Hair follicular keratinocyte (primary cell): Measurements from ENCODE around the genes ZNF787, EDDM13, ZNF749, ZNF772, ZNF549, ZNF551 and ZNF587B.

- RAMPAGE, long total RNA = no peak
Measured at GRCh38 chr19:55676836-55677635, 2.0 kb downstream of the EPN1 start.

GRCh38 chr19:55694396-55695026 is 19.5 kb downstream of the EPN1 start:
- RAMPAGE, long total RNA = no peak

DNA sequence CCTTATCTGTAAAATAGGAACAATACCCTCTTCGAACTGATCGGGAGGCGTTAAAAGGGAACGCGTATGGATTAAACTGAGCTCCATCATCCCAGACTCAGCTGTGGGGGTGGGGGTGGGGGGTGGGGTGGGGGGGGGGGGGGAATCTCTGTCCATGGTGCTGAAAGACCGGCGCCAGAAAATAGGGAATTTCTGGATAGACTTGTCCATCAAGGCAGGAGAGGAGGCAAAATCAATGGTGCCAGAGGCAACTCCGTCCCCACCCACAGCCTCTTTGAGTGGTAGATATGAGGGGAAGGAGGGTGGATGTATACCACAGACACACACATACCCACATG is 37.5 kb downstream of the ZNF787 start:
- RAMPAGE, long total RNA = no peak

- RAMPAGE, long total RNA = no peak
Measured at GRCh38 chr19:56091001-56091650, 30.0 kb downstream of the ZNF787 start.

- RAMPAGE, long total RNA = no peak
Measured at GRCh38 chr19:56110443-56110978, 10.6 kb downstream of the ZNF787 start.

DNA sequence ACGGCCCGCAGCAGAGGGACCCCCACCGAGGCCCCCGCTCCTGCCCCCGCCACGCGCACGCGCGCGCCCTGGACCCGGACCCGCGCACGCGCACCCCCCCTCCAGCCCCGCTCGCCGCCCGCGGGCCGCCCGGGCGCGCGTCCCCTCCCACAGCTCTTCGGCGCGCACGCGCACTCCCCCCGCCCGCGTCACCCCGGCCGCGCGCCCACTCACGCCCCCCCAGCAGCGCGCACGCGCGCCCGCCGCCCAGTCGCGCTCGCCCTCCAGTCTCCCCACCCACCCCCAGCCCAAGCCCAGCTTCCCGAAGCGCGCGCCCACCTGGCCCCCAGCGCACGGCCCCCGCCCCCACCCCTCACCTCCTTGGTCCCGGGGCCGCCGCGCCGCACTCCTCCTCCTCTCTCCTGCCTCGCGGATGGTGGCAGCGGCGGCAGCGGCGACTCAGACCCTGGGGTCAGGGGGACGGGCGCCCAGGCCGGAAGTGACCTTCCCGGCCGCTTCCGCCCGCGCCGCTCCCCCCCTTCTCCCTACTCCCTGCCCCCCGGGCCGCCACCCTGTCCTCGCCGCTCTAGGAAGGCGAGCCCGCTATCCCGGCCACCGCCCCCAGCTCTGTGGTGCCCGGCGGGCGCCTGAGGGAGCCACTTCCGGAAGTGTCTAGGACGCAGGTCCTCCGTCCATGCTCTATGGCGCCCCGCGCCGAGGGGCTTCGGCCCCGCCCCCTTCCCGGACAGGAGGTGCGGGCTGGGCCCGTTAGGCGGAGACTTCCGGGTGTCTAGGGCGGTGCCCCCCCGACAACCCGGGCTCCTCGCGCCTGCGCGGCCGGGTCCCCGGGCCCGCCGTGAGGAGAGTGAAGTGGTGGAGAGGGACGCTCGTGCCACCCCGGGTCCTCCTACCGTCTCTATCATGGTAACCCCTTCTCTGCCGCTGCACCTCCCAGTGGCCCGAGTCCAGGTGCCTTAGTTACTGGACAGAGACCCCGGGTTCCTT is at the start of gene ZNF787:
Gene ZNF787 (minus strand): TSS at position 480 of the 984 bp plus-strand sequence.
- RAMPAGE, long total RNA = no peak

DNA sequence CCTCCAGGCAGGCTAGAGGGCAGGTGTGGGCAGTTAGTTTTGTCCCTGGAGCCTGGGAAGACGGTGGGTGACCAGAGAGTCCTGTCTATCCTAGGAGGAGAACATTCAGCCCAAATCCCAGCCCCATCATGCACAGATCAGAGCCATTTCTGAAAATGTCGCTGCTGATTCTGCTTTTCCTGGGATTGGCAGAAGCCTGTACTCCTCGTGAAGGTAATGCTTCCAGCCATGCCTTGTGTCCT is at the start of gene EDDM13:
Gene EDDM13 (plus strand): TSS at position 42 of the 242 bp plus-strand sequence.
- RAMPAGE, long total RNA = no peak

DNA sequence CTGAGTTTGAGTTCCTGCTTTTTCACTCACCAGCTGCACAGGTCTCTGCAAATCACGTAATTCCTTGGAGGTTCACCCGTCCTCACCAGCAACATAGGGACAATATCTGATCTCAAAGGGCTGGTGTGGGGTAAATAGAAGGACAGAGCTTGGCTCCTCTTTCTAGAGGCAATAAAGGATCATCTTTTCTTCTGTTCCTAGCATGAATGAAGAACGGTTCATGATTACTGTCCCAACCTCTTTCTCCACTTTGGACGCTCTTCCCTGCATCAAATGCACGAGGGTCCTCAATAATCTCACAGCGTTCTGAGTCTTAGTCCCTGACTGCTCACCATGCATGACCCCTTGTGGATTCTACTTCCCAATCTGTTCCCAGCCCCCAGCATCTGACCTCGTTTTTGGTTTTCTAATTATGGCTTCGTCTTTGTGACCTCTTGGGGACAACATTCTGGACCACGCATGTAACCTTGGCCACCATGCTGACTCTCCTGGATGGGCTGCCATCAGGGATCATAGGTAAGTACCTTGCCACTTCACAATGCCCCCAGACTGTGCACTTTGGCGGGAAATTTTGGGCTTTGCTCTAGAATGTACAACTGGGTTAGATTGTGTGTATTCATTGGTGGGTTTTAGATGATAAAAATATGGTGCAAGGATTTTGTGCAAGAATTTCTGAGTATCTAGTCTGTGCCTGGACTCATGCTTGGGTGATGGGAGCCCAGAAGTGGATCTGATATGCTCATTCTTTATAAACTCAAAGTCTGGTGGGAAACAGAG is 11.3 kb downstream of the EDDM13 start:
- RAMPAGE, long total RNA = no peak

GRCh38 chr19:56313854-56314364 is 730 bp downstream of the ZSCAN5A start:
- RAMPAGE, long total RNA = no peak

DNA sequence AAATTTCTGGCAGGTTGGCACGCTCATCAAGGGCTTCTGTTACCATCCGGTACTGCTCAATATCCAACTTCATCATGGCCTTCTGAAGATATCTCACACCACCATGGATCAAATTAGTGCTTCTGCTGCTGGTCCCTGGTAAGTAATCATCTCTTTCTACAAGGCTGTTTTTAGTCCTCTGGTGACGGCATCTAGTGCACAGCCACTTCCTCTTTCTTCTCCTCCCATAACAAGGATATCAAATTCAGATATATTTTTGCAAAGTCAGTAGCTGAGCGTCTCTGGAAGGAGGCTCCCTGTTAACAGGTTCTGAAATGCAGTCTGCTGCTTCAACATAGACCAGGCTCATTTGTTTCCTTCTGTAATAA is 7.2 kb upstream of the ZSCAN5A start:
- RAMPAGE, long total RNA = no peak

DNA sequence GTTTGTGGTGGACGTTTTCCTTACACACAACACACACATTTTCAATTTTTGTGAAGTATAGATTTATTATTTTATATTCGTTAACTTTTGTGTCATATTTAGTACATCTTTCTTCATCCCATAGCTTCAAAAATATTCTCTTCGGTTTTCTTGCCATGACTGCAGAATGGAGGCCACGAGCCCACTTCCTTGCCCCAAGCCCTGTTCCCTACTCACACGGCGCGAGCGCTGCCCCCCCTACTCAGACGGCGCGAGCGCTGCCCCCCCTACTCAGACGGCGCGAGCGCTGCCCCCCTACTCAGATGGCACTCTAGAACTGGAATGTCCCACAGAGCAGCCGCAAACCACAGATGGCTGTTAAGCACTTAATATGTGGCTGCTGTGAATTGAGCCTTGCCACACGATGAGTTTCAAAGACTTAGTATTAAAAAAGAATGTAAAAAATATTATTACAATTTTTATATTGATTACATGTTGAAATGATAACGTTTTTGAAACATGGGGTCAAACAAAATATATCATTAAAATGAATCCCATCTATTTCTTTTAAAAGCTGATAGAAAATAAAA is 102.3 kb upstream of the PEG3 start:
- RAMPAGE, long total RNA = no peak

- RAMPAGE, long total RNA = no peak
Measured at GRCh38 chr19:56947221-56947551, 106.7 kb upstream of the PEG3 start.

- RAMPAGE, long total RNA = no peak
Measured at GRCh38 chr19:57037437-57038054, 82.2 kb upstream of the USP29 start.

DNA sequence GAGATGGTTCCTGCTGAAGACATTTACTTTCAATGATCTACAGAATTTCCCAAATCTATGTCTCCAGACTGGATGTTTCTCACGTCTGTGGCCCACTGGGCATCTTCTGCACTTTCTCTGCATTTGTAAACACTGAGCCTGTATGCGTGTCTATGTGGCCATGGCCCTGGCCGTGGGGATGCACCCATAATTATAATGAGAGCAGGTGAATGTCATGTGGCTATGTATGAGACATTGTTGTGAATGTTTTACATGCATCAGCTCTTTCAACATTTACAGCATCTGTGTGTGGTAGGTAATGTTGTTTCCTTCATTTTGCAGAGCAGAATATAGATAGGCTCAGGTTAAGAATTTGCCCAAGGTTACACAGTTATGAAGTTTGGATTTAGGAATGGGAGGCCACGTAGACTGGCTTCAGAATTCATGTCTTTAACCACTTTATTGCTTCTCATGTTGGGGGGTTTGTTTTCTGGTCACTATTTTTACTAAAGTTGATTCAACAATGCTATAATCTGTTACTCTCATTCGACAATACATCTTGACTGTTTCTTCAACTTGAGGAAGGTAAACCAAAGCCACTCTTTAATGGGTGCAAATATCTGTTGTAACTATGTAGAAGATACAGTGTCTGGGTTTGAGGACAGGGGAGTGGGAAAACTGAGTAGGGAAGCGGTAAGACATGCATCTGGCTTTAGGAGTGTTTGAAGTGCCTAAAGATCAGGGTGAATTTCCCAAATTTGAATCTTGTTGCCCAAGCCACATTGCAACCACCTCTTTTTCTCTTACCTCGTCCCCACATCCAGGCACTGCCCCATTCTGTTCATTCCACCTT is 10.9 kb upstream of the AURKC start:
- RAMPAGE, long total RNA = no peak

- RAMPAGE, long total RNA = no peak
Measured at GRCh38 chr19:57435021-57436214, at the start of gene ZNF749. Gene ZNF749 (plus strand): TSS chr19:57435325.

DNA sequence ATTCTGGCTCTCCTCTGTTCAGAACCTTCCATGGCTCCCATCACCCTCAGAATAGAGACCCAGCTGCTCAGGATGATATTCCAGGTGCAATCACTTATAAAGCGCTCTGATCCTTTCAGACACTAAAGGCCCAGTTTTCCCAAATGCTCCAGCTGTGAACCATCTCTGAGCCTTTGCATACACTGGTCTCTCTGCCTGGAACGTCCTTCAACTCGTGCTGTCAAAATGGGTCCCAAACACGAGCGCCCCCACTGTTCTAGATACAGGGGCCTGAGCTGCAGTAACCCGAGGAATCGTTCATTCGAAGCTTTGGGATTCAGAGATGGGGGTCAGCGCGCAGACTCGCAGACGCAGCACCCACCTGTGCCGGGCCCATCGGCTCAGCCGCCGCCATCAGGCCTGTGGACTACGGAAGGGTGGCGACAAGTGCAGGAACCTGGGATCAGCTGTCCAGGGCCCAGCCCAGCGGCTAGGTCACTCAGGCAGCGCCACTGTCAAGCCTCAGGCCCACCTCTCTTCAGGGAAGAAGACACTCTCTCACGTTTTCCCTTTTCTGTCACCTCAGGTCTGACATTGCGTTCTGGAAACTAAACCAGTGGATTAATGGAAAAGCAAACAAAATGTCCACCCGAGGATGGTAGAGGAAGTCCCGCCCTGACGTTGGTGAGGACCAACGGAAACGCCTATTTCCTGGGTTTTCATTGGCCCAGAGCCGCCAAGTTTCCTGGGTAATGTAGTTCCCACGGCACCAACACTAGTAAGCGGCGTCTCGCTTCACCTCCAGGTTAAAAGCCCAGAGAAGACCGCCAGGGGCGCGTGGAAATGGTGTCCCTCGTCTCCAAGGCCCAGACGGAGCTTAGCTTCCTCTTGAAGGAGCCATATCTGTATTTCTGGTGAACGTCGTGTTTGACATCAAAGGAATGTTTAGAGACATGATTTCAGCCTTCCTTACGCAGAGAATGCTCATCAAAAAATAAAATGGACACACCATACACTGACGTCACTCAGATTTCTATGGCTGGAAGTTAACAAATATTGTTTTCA is at the start of gene ZNF772:
Gene ZNF772 (minus strand): TSS at position 651 of the 1,044 bp plus-strand sequence.
- RAMPAGE, long total RNA = no peak

DNA sequence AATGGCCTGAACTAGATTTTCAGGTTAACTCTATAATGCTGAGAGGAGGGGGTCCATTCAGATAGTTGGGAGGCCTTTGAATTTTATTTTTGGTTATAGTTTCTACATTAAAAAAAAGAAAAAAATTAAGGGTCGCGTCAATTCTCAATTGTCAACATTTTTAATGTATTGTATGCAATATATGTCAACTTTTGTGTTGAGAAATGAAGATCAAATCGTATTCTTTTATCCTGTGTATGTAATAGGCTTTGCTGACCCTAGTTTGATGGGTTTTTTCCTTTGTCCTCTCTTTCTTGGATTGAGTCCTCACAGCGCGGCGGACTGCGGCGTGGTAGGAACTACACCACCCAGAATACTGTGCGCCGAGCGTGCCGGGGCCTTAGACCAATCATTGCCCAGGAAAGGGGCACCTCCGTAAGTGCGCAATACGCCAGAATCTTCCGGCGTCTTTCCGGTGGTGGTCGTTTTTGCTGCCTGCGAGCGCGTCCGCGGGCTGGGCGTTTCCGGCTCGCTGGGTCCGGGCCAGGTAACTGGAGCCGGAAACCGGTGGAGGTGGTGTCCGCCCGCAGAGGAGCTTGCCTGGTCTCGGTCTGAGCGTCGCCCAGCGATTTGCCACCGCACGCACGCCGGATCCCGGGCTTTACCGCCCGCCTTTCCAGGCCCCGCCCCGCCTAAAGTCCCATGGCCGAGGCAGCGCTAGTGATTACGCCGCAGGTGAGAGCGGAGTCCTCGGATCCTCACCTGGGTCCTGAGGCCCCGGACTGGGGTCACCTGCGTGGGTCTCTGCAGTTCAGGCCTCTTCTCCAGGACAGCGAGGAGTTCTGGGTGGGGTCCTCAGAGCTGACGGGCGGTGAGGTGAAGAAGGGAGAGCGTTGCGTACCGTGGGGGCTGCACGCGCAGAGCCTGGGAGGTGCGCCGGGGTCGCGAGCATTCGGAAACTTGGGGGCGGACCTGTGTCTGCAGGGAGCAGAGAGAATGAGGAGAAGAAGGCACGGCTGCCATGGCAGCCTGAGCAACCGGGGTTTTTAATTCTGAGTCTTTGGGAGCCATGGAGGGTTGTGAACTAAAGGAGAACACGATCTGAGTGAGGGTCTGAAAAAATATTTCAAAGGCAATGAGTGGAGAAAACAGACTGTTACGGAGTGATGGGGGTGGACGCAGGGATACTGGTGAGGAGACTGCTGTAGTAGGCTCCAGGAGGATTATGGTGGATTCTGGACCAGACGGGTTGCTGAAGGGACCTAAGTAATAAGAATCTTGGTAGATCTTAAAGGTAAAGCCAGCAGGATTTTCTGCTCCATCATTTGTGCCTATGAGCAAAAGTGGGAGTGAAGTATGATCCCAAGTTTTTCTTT is at the start of gene ZNF549:
Gene ZNF549 (plus strand): TSS at position 464 of the 1,355 bp plus-strand sequence.
- RAMPAGE, long total RNA = no peak

GRCh38 chr19:57681584-57682728 is at the start of gene ZNF551:
Gene ZNF551 (plus strand): TSS chr19:57681977.
- RAMPAGE, long total RNA = no peak

DNA sequence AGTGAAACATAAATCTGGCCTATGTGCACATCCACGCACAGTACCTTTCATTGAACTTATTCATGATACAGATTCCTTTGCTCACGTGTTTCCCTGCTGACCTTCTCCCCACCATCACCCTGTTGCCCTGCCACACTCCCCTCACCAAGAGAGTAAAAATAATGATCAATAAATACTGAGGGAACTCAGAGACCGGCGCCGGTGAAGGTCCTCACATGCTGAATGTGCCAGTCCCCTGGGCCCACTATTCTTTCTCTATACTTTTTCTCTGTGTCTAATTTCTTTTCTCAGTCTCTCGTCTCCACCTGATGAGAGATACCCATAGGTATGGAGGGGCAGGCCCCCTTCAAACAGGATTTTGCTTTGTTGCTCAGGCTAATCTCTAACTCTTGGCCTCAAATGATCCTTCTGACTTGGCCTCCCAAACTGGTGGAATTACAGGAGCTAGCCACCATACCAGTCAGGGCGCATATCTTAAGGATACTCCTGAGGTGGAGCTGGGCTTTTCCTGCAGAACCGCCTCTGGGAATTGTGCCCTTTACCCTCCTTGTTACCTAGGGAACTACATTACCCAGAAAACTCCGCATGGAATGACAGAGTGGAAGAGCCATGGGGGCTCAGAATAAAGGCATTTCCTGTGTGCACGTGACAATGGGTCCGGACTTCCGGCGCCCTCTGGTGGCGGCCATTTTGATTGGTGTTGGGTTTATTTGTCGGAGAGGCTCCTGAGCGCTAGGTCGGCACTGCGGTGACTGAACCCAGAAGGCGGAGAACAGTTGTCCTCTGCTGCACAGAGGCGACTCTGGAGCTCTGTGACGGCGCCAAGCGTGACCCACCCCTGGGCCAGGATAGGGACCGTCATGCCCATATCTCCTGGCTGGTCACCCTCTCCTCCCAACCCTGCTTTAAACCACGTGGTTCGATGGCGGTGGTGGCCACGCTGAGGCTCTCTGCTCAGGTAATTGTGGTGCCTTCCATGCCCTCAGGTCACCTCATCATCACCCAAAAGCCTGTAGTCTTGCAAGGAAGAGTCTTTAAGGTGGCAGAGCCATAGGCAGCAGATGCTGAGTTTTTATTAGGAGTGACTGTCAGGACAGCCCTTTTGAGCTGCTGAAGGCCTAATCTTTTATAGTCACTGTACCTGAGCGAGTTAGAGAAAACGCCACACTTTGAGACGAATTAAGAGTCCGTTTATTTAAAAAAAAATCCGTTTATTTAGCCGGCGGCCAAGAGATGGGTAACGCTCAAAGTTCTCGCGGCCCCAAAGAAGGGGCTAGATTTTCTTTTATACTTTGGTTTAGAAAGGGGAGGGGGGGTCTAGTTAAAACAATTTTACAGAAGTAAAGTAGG is at the start of gene ZNF587B:
Gene ZNF587B (plus strand): TSS at position 693 of the 1,350 bp plus-strand sequence.
- RAMPAGE, long total RNA = no peak

DNA sequence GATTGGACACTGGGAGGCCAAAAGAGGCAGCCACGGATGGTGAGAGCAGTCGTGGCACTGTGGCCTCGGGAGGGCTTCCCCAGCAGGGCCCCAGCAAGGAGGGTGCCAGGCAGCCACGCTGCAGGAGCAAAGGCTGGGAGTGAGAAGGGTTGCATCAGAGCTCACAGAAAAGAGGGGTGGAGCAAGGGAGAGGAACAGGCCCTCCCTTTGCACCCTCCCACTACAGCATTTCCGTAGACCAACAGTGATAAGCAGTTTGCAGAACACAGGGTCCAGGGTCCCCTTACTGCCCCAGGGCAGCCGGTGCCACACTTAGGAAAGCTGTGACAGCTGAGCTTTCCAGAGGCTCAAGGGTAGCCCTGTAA is 5.0 kb downstream of the ZSCAN1 start:
- RAMPAGE, long total RNA = no peak